ENCODE measurements around a stretch of chr18.

GRCh38 chr18:3283885-3284339, 22.0 kb downstream of the MYL12B start:
- RRBS = no CpG with 5 or more reads among the region's 7 CpGs

DNA sequence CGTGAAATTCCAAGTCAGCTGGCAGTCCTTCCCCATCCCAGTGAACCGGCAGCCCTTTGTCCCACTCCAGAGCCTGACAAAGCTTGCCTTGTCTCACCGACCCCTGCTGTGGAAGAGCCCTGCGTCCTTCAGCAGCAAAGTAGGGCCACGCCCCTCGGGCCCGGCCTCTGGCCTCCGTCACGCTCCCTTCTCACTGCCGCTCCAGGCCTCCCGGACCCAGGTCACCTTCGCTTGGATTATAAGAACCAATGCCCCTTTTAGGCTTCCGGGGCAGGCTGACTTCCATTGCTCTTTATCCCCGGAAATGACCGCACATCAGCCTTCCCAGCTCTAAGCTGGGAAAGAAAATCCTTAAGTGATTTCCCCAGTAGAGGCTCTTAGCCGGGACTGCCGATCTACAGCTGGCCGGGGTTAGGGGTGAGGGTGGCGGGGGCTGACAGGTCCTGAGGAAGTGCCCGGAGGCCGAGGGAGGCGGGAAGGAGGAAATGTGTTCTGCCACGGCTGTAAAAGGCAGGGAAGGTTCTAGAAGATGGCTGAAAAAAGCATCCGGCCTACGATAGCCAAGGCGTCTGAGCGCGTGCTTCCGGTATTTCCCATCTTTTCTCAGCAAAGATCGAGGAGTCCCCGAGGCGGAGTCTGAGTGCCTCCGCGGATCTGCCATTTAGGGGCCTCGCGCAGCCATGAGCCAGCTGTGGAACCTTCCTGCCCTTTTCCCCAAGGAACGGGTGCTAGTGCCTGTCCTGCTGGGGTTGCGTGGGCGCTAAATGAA, 89.5 kb upstream of the TGIF1 start:
- RRBS = 67% methylated on average over 15 of the region's 39 CpGs

DNA sequence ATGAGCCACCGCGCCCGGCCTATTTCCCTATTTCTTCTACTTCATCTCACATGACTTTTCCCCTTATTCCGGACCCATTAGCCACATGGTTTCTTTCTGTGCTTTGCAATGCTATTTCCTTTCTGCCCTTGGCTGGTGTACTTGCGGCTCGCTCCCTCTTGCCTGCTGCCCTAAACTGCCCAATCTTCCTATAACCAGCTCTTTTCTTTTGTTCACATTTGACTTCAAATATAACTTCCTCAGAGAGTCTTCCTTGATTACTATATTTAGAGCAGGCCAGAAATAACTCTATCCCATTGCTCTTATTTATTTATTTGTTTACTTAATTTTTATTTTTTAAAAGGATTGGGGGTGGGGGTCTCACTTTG, 209.9 kb downstream of the TGIF1 start:
- RRBS = no CpG with 5 or more reads among the region's 6 CpGs

DNA sequence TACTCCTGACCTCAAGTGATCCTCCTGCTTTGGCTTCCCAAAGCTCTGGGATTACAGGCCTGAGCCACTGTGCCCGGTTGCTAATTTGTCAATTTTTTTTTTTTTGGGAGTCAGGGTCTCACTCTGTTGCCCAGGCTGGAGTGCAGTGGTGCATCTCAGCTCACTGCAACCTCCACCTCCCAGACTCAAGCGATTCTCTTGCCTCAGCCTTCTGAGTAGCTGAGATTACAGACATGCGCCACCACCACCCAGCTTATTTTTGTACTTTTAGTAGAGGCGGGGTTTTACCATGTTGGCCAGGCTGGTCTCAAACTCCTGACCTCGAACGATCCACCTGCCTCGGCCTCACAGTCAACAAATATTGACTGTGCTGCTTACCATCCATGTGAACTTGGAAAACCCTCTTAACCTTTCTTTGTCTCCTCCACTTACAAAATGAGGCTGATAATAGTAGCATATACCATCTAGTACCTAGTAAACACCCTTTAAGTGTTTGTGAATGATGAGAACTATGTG, 217.1 kb downstream of the TGIF1 start:
- RRBS = no CpG with 5 or more reads among the region's 7 CpGs

- RRBS = no CpG with 5 or more reads among the region's 2 CpGs
These were observed 462.6 kb downstream of the TGIF1 start for GRCh38 chr18:3912639-3912917.

GRCh38 chr18:4264205-4264936, 190.7 kb downstream of the DLGAP1 start:
- RRBS = no CpG with 5 or more reads among the region's 5 CpGs

DNA sequence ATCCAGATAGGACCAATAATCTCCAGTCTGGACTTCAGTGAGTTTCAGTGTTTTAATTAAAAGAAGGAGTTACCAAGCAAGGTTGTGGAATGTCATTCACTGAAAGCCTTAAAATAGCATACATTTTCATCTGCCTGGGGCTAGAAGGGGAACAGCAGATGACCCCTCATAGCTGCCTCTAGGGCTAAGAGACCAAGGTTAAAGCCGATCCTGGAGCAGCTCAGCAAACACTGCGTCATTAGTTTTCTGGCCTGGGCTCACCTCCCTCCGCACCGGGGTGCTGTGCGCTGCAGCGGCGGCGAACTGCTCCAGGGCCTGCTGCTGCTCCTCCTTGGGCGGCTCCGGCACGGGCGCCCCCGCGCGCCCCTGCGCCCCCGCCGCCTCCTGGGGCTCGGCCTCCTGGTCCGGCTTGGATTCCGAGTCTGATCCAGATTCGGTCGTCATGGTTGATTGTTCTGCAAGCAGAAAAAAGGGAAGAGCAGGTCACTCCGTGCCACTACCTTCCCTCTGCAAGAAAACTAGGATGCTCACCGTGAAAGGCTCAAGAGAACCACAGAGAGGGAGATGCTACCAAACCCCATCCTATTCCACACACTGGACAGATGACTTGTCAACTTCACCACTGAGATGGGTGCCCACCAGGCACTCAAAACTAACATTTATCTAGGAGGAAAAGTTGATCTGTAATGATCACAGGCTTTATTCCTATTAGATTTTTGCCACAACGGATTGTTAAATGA, 54.9 kb downstream of the EPB41L3 start:
- RRBS = 18% methylated on average over 17 of the region's 26 CpGs

GRCh38 chr18:6557057-6557843, 142.5 kb upstream of the L3MBTL4 start:
- RRBS = no CpG with 5 or more reads among the region's 19 CpGs

DNA sequence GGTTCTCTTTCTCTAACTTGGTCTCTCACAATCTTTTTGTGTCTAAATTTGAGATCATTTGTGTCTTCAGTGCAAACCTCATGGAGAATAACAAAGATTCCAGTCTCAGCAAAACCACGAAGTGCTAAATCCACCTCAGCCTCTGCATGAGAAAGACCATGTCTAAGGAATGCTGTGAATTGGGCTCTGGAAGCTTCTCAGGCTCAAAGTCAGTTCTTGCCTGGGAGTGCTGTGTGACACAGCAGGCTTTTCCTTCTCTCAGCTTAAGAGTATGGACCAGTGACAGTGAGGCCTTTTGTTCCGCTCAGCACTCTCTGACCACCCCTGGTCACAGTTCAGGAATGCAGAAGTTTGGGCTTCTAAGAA, 22.9 kb downstream of the ARHGAP28 start:
- RRBS = no CpG with 5 or more reads among the region's 2 CpGs

- RRBS = no CpG with 5 or more reads among the region's 1 CpG
These were observed 81.0 kb downstream of the ARHGAP28 start for GRCh38 chr18:6810535-6810935.

DNA sequence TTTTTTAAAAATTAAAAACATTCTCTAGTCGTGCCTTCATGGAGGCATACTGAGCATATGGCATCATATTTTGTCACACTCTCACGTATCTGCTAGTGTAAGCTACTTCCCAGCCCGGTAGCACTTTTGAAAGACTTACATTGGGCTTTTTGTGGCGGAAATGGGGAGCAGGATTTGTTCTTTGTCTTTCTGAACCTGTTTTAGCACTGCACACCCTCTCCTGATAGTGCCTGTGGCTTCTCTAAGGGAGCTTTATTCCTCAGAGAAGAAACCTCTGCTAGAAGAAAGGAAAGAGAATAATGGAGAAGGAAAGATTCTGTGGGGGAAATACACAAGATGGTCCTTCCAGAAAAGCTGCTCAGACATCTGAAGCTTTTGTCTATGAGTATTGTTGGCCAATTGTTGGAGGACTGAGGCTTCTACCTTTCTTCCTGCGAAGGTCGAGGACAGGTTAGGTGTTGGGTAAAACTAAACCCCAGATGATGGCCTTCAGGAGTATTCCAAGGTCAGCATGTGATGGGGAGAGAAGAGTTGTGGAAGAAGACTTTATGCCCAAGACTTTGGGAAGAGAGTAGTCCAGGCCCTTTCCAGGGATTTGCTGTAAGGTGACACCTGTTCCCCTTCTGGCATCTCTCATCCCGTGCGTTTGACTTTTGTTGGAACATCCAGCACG, 121.1 kb downstream of the PTPRM start:
- RRBS = no CpG with 5 or more reads among the region's 9 CpGs

GRCh38 chr18:7748951-7749307, 181.8 kb downstream of the PTPRM start:
- RRBS = no CpG with 5 or more reads among the region's 2 CpGs

DNA sequence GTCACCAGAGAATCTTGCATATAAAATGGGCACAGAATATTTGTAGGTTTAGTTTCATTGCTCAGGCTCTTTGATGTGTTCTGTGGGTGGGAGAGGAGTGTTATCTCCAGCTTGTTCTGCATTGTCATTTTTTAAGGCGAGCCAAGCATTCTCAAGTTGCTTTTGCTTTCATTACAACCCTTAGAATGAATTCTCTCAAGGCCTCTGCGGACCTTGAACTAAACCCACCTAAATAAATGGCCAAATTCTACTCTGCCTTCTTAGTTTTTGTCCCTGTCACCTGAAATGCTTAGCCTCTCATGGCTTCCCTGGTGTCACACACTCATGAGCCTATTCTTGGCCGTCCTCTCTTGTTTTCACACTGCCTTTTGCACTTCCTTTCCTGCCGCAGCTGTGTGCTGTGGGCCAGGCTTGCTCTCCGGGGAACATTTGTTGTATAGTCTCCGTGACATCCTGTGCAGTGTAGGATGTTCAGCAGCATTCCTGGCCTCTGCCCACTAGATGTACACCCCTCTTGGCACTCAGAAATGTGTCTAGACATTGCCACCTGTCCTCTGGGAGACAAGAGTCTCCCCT, 255.5 kb downstream of the PTPRM start:
- RRBS = no CpG with 5 or more reads among the region's 6 CpGs

- RRBS = no CpG with 5 or more reads among the region's 7 CpGs
These were observed 469.3 kb upstream of the RAB12 start for GRCh38 chr18:8139813-8140505.

DNA sequence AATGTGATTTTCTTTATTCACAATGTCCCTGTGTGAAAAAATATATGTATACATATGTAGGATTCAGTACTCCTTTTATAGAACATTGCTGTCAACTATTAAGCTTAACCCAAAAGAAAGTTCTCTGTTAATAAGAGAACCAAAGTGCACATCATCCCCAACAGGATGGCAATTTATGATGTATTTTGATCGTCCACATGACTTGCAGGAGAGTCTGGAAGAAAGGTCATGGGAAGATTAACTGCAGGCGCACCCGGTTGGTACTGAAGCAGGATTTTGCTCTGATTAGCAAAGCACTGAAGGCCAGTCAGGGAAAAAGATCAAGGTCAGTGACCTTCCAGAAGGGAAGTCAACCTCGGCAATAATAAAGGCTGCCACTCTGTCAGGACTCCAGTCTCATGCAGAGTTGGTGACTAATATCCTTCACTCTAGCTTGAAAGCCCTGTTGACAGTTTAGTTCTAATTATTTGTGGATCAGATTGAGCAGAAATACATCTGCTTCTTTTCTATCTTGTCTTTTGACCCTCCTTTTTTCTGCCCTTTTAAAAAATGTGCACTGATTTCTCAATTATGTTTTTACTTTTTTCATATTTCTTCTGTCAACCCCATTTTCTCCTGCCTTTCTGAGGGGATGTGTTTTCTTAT, 432.7 kb upstream of the RAB12 start:
- RRBS = no CpG with 5 or more reads among the region's 4 CpGs

- RRBS = no CpG with 5 or more reads among the region's 6 CpGs
These were observed 267.3 kb upstream of the RAB12 start for GRCh38 chr18:8341820-8342410.

- RRBS = no CpG with 5 or more reads among the region's 13 CpGs
These were observed 1.2 kb downstream of the RAB12 start for GRCh38 chr18:8610395-8610878.

- RRBS = no CpG with 5 or more reads among the region's 4 CpGs
These were observed 6.2 kb downstream of the RAB12 start for GRCh38 chr18:8615354-8615913.

DNA sequence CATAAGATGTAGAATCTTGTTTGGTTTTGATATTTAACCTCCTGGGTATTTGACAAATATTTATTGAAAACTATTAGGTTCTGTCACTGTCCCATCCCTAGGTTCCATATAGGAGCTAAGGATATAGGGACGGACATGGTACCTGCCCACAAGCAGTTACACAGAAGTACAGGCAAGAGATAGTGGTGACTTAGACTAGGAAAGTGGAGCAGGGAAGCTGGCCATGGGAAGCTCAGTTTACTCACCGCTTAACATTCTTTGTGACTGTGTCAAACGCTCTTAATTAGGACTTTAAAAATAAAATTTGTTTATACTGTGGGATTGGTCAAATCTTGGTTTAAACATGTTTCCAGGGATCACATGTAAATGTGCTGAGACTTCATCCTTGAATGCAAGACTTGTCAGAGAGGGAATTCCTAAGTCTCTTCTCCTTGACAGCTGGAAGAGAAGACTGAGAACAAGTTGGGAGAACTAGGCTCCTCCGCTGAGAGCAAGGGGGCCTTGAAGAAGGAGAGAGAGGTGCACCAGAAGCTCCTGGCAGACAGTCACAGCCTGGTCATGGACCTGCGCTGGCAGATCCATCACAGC, 107.3 kb downstream of the MTCL1 start:
- RRBS = no CpG with 5 or more reads among the region's 5 CpGs

DNA sequence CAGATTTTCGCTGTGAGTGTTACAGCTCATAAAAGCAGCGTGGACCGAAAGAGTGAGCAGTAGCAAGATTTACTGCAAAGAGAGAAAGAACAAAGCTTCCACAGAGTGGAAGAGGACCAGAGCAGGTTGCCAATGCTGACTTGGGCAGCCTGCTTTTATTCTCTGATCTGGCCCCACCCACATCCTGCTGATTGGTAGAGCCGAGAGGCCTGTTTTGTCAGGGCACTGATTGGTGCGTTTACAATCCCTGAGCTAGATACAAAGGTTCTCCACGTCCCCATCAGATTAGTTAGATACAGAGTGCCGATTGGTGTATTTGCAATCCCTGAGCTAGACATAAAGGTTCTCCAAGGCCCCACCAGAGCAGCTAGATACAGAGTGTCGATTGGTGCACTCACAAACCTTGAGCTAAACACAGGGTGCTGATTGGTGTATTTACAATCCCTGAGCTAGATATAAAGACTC, 167.6 kb upstream of the NDUFV2 start:
- RRBS = no CpG with 5 or more reads among the region's 8 CpGs